Pericardium fibroblast (primary cell): ENCODE data around the gene ALDOB.

DNA sequence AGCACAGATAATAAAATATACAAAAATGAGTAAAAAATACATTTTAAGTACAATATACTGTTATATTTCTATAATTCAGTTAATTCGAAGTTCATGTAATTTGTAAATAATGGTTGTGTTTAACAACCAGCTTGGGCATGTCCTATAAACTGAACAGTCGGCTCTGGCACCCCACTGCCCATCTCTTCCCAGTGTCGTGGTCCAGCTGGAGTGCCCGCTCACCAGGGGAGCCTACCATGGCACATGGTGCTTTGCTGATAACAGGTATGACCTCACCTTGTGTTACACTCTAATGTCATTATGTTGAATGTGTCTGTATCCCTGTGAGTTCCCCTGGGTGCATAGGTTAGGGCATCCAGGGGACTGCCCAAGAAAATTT, 42.6 kb downstream of the ANKS6 start:
- RAMPAGE, long total RNA: no peak

- RAMPAGE, long total RNA: no peak
Observed at GRCh38 chr9:98791686-98792034, 4.7 kb downstream of the ANKS6 start.

DNA sequence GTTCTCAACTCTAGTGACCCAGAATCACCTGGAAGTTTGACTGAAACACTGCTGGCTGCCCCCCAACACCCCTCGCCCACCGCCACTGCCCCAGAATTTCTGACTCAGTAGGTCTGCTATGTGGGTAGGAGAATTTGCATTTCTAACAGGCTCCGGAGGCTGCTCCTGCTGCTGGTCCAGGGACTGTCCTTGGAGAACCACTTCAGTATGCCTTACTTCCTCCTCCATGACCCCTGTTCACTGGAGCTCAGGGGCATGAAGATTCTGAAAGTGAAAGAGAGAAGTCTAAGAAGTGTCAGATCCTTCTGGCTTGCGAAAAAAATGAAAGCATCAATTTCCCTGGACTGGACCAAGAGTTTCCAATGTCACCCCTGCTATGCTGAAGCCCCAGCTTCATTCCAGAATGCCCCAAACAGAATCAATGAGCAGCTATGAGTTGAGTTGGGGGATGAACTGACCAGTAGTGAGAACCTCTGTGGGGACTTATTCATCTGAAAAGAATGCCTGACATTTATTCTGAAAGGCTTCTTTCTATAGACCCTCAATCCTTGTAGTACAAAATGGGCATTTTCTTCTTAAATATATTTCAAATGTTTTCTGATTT, 20.8 kb upstream of the COL15A1 start:
- RAMPAGE, long total RNA: no peak

DNA sequence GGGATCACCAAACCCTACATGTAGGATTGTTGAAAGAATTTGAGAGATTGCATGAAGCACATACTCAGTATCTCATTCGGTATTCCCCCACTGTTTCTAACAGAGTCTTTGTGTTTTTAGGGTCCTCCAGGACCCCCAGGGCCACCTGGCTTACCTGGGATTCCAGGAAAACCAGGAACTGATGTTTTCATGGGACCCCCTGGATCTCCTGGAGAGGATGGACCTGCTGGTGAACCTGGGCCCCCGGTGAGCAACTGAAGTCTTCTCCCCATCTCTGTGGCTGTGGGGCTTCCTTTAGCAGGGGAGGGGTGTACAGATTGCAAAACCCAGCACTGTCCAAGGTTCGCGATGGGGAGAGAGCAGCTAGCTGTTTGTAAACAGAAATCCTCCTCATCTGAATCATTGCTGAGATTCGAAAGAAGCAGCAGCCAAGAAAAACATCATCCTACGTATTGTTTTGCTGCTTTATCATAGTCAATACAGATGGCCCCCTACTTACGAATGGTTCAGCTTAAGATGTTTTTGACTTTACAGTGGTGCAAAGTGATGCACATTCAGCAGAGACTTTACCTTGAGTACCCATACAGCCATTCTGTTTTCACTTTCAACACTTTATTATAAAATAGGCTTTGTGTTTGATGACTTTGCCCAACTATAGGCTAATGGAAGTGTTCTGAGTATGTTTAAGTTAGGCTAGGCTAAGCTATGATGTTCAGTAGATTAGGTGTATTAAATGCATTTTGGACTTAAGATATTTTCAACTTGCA, 80.0 kb upstream of the TGFBR1 start:
- RAMPAGE, long total RNA: no peak

DNA sequence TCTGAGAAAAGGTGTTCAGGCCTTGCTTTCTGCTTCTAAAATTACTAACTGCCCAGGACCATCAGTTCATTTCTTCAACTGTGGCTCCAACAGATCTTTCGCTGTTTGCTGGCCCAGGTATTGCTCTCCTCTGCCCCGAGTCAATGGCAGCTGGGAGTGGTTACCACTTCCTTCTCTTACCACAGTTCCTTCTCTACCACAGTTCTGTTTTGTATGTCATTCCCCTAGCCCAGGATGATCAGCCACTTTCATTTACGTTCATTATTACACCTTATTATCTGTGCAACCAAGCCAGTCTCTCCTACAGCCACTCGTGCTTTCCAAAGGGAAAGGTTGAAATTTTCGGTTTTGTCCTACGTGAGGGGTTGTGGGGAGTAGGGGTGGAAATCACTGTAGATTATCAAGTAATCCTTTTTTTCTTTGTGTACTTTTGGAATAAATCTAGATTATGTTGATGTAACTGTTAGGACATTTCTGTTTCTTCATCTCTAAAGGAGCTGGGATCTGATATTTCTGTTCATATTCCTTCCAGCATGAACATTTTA, 14.2 kb downstream of the TGFBR1 start:
- RAMPAGE, long total RNA: no peak

DNA sequence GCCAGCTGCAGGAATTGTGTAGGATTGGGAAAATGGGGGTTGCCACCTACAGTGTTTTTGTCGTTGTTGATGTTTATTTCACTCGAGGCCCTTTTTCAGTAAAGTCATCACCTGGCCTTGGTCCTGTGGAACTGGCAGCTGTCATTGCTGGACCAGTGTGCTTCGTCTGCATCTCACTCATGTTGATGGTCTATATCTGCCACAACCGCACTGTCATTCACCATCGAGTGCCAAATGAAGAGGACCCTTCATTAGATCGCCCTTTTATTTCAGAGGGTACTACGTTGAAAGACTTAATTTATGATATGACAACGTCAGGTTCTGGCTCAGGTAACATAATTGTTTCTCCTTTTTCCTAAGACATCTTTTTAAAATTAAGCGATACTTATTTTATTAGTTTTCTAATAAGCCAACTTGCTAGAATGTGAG, 27.5 kb downstream of the TGFBR1 start:
- RAMPAGE, long total RNA: no peak

DNA sequence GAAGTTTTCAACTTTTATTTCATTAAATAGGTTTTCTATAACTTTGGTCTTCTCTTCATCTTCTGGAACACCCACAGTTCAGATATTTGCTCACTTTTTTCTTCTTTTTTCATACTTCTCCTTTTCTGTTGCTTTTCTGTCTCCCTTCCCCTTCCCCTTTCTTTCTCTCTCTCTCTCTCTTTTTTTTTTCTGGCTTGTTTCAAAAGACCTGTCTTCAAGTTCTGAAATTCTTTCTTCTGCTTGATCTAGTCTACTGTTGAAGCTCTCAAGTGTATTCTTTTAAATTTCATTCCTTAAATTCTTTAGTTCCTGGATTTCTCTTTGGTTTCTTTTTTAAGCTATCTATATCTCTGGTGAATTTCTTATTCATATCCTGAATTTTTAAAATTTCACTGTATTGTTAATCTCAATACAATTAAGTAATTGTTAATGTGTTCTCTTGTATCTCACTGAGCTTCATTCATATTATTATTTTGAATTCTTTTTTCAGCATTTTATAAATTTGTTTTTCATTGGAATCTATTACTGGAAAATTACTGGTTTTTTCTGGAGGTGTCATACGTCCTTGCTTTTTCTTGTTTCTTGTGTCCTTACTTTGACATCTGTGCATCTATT, 11.1 kb downstream of the ALG2 start:
- RAMPAGE, long total RNA: no peak

DNA sequence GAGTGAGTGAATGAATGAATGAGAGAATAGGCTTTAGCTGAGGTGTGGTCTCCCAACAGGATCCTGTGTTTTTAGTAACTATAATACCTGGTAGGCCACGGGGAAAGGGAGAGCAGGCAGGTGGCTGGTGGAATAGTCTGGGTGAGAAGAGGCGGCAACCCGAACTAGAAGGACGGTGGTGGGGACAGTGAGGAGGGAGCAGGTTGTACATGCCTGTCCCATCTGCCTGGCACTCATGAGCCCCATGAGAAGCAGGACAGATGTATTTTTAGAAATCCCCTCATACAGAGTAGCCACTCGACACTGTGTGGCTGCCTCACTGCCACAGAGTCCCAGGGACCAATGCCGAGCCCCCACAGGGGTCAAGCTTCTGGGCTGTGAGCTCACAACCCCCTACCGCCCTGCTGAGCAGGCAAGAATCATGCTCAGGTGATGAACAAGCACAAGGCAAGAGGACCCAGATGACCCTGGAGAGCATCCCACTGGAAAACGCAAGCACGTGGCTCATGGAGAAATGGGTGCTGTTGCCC, 136.6 kb downstream of the SEC61B start:
- RAMPAGE, long total RNA: no peak

- RAMPAGE, long total RNA: no peak
Observed at GRCh38 chr9:99866449-99866749, 40.1 kb upstream of the STX17 start.

DNA sequence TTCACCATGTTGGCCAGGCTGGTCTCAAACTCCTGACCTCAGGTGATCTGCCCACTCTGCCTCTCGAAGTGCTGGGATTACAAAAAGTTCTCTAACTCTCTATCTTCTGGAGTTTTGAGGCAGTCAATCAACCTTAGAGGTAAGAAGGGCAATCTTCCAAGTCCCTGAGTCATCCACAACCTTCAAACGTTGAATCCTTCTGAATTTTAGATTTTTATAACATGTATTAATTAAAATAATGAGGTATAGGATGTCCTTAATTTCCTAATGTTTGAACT, 26.1 kb downstream of the ERP44 start:
- RAMPAGE, long total RNA: no peak

DNA sequence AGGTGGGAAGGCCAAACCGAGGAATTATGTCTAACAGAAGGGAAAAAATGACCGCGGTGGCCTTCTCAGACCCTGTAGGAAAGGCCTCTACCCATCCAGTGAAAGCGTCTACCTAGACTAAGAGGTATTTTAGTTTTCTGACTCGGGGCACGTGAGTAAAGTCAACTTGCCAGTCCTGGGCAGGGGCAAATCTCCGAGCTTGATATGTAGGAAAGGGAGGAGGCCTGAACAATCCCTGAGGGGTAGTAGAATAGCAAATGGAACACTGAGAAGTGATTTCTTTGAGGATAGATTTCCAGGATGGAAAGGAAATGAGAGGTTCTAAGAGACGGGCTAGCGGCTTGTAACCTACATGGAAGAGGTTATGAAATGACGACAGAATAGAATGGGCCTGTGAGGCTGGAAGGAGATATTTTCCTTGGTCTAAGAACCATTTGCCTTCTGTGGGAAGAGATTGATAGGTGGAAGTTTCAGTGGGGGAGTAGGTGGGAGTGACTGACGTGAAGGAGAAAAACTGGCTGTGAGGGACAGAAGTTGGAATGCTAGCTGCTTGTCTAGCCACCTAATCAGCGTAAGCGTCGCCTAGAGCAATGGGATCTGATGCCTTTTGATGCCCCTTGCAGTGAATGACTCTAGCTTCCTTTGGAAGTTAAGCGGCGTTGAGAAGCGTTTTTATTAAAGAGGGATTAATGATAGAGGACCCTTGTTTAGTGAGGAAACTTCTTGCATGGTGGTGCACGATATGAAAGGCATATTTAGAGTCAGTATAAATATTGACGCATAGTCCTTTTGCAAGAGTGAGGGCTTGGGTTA, 42.7 kb downstream of the INVS start:
- RAMPAGE, long total RNA: no peak

DNA sequence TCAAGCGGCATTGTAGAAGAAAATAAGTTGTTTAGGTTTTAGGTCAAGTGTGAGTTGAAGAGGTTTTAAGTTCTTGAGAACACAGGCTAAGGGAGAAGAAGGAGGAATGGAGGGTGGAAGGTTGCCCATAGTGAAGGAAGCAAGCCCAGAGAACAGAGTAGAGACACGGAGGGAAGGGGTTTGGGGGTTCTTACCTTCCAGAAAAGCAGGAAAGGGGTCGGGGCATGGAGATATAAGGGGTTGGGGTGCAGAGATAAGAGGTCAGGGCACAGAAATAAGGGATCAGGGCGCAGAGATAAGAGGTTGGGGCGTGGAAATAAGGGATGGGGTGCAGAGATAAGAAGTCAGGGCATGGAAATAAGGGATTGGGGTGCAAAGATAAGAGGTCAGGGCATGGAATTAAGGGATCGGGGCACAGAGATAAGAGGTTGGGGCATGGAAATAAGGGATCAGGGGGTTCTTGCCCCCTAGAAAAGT, 46.1 kb downstream of the INVS start:
- RAMPAGE, long total RNA: no peak

GRCh38 chr9:100474654-100475348, 1.9 kb downstream of the TMEFF1 start:
- RAMPAGE, long total RNA: no peak

DNA sequence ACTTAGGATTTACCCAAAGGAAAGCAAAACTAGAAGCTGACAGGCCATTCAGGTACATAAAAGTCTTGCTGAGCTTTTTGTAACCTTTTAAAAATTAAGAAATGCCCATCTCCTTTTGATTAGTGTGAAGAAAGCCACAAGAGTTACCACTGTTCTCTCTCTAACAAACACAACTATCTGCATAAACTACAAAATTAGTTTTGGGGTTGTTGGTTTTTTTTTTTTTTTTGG, 12.5 kb downstream of the BAAT start:
- RAMPAGE, long total RNA: no peak

DNA sequence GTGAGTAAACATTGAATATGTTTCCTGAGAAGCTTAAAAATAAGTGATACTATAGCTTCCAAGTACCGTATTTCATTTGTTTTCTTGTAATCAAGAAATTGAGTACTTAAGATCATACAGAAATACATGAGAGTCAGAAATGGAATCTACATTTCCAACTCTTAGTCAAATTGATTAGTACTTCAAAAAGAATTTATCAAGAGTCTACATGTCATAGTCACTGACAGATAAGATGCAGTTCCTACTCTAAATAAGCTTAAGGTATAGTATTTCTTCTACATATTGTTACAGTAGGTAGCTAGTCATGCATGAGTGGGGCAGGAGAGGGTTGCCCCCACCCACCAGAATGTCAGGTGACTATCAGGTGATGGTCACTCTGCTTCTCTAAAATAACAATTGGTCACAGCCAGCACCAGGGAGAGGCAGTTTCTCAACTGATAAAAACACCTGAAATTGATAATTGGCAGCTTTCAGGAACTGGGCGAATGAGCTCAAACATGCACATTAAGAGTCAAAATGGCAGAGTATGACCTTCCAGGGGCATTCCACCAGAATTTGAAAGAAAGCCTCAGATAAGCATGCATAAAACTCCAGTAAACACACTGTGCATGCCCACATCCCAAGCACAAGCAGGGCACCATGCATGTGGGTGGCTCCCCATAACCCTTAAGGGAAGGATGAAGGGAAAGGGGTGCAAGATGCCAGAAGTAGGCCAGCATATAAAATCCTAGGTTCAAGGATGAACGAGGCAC, 2.8 kb downstream of the BAAT start:
- RAMPAGE, long total RNA: no peak

DNA sequence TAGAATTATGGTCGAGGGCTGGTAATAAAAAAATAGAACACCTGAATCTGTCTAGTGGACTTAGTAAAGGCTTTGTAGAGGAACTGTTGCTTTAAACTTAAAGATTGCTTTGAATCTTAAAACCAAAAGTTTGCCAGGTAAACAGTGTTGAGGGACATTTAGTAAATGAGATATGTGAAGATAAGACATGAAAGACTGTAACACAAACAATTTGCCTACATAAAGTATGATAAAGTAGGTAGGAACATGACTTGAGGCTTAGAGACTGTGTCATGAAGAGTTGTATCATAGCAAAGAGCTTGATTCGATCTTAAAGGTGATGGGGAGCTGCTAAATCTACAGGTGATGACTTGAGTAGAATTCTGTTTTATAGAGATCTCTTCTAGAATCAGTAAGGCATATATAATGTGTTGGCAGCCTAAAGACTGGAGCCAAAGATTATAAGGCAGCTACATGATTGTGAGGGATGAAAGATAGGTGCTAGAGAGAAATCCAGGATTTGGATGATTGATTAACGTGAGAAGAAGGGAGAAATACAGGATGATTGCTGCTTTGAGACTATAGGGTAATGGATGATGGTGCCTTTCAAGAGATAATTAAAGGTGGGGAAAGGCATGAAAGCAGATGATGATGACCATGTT, 6.3 kb downstream of the ZNF189 start:
- RAMPAGE, long total RNA: no peak

GRCh38 chr9:101435459-101436269, at the start of gene ALDOB:
Gene ALDOB, minus strand, starts transcription at chr9:101435774.
- RAMPAGE, long total RNA: no peak

- RAMPAGE, long total RNA: no peak
Observed at GRCh38 chr9:101437159-101437744, 1.7 kb upstream of the ALDOB start.

DNA sequence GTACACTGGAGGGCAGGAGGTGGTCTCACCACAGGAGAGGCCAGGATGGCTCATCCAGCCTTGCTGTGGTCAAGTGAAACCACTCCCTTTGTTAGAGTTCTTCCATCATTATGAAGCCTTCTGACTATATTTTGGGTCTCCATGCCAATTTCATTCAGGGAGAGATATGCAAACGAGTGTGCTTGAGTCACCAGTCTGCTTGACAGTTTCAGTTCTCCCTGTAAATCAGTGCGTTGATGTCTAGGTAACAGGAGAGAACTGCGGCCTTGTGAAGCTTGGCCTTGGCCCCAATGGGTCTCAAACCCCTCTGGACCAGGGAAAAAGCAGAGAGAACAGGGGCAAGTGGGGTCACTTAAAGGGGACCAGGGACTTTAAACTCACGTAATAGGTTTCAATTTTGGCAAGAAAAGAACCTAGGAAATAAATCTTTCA, 16.3 kb downstream of the PPP3R2 start:
- RAMPAGE, long total RNA: no peak

DNA sequence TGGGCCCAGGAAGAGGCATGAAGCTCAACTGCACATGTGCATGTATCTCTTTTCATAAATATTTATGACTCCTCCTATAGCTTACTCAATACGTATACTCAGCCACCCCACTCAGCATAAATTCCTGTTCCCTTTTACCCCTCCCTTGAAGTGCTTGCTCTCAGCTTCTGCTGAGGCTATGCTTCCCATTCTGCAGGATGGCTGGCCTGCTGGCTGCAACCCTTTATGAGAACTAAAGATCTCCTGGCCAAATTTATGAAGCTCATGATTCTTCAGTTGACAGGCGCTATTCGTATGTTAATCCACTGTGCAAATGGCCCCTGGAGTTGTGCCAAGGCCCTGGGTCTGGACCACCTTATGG, 14.7 kb downstream of the PPP3R2 start:
- RAMPAGE, long total RNA: no peak